Trachea (tissue), 1 donor: ENCODE data around the genes DTYMK and RTP5.

GRCh38 chr2:241678403-241678958 is 8.1 kb downstream of the DTYMK start:
- PRO-cap, result no peak

DNA sequence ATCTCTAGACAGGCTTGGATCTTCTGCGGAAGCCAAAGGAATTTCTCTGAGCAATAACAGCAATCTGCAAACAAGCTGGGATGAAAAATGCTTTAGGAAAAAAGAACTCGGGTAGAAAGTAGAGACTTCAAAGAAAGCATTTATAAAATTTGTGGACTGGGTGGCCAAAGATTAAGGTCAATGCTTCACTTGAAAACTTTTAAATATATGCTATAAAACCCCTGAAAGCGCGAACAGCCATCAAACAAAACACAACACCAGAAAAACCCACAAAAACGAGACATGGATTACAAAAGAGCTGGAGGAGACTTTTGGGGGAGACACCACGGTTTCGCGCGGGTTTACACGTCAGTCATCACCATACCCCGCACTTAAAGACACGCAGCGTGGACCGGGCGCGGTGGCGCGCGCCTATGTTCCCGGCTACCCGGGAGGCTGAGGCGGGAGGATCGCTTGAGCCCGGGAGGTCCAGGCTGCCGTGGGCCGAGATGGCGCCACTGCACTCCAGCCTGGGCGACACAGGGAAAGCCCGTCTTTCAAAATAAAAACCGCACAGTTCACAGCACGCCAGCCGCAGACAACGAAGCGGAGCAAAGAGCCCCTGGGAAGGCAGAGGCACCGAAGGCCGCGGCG is 501 bp downstream of the DTYMK start:
- PRO-cap, result no peak

GRCh38 chr2:241686631-241687625 is at the start of gene DTYMK:
TSS of gene DTYMK (minus strand) at chr2:241686815.
- PRO-cap, result bidirectional peak, plus-strand start at chr2:241686903, minus-strand start at chr2:241686837

GRCh38 chr2:241777039-241777786 is 591 bp downstream of the GAL3ST2 start:
- PRO-cap, result no peak

- PRO-cap, result no peak
Measured at GRCh38 chr2:241803186-241804403, 5.4 kb upstream of the NEU4 start.

DNA sequence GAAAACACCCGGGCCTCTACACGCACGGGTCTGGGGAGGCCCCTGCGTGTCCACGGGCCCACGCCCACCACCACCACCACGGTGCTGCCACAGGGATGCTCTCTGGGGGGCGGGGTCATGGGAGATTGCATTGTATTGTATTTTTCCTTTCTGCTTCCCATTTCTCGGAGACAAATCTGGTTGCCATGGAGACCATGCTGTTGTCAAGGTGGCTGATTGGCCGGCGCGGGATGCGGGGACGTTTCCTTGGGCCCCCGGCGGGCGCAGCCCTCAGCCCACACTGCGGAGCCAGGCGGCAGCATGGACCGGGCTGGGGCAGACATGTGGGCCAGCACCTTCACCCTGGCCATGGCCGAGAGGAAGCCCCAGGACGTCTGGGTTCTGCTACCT is at the start of gene RTP5:
Gene RTP5 (plus strand): TSS at position 273 of the 390 bp plus-strand sequence.
- PRO-cap, result no peak

- PRO-cap, result no peak
Measured at GRCh38 chr2:241882809-241883364, 13.4 kb downstream of the RTP5 start.

GRCh38 chr2:241890604-241891287 is 9.5 kb downstream of the FAM240C start:
- PRO-cap, result no peak

DNA sequence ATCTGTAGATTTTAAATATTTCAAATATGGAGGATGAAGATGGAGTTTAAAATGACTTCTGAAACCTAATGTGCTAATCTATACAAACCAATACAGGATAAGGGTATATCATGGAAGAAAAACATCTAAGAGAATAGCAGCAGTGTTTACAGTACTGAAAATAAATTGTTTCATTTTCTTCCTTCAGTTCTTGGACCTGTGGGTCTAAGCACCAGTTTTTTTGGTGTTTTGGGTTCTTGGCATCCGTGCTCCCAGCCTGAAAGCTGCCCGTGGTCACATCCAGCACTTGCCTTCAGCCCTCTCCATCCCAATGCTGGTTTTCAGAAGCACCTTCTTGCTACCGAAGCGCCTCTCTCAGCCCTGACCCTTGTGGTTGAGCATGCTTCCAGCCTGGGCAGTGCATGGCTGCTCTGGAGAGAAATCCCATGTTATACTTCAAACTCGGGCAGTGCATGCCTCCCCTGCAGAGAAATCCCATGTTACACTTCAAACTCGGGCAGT is 217.8 kb upstream of the FAM240C start:
- PRO-cap, result no peak